Vein endothelial cell (primary cell): ENCODE results near the gene WIPF2.

DNA sequence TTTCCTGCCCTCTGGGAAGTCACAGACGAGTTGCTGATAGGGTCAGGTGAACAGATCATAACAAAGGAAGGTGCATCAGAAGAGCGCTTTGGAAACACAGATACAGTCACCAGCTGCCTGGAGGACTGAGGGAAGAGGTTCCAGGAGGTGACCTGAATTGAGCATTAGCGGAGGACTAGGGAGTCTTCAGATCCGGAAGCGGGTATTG lies 1.1 kb downstream of the GSDMA start:
- CAGE, long polyA plus RNA, result no peak

DNA sequence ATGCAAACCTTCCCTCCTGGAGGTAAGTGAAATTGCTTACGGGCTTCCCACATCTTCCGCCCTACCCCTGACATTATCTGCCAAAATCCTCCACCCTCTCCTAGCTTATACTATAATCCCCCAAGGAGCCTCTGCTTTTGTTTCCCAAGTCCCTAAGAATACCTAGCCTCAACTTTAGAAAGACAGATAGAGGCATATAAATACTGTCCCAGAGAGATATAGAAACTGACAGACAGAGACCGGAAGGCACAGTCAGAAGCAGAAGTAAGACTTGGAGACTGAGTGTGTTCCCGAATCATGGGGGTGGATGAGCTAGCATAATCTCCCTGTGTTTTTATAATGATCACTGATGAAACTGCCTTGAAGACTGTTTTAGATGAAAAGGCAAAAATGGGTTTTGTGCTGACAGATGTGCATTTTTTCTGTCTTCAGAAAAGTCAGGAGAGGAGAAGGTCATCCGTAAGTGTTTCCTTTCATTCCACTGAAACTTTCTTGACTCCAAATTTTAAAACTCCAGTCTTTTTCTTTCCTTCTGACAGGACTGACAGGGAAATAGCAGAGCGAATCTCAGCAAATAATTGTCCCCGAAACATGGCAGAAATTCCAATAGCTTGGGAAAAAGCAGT lies 8.3 kb upstream of the PSMD3 start:
- CAGE, long polyA plus RNA, result no peak

- CAGE, long polyA plus RNA, result no peak
These were observed 789 bp upstream of the PSMD3 start for GRCh38 chr17:39979863-39980172.

DNA sequence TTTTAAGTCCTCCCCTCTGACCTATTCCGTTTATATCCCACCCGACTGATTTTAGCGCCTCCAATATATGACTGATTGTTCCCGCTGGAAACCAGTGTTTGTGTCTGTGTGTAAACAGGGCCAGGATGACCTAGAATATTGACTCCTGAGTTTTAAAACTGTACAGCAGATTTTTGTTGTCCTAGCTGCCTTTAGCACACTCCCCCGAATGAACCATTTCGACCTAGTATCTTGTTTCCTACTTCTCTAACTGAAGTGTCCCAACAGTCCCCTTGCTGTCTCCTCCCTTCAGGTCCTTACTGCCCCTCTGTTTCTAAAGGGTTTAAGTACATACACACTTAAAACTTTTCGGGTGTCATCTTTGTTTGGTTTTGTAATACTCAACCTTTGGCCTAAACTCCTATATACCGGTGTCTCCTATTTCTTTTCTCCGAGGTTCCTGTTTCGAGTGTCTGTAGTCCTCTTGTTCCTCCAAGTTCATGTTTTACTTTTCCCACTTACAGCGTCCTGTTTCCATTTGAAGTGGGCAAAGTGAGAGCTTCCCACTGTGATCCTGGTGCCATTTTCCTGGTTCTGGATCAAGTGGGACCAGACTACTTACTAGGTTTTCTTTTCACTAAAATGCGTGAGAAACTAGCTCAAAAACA lies 980 bp downstream of the PSMD3 start:
- CAGE, long polyA plus RNA, result no peak

GRCh38 chr17:39992907-39993529 lies 12.4 kb downstream of the PSMD3 start:
- CAGE, long polyA plus RNA, result no peak

DNA sequence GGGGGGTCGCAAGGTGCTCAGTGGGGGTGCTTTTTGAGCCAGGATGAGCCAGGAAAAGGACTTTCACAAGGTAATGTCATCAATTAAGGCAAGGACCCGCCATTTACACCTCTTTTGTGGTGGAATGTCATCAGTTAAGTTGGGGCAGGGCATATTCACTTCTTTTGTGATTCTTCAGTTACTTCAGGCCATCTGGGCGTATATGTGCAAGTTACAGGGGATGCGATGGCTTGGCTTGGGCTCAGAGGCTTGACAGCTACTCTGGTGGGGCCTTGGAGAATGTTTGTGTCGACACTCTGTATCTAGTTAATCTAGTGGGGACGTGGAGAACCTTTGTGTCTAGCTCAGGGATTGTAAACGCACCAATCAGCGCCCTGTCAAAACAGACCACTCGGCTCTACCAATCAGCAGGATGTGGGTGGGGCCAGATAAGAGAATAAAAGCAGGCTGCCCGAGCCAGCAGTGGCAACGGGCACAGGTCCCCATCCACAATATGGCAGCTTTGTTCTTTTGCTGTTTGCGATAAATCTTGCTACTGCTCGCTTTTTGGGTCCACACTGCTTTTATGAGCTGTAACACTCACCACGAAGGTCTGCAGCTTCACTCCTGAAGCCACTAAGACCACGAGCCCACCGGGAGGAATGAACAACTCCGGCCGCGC lies 3.2 kb upstream of the CSF3 start:
- CAGE, long polyA plus RNA, result no peak

DNA sequence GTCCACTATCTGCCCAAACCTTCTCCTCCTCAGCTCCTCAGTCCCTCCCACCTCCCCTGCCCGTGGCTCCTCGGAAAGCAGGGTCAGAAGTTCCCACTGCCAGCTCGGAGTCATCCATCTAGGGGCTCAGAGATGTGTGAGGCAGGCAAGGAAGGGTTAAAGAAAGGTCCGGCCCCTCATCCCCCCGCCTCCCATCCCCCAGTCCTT lies 3.2 kb downstream of the CSF3 start:
- CAGE, long polyA plus RNA, result no peak

DNA sequence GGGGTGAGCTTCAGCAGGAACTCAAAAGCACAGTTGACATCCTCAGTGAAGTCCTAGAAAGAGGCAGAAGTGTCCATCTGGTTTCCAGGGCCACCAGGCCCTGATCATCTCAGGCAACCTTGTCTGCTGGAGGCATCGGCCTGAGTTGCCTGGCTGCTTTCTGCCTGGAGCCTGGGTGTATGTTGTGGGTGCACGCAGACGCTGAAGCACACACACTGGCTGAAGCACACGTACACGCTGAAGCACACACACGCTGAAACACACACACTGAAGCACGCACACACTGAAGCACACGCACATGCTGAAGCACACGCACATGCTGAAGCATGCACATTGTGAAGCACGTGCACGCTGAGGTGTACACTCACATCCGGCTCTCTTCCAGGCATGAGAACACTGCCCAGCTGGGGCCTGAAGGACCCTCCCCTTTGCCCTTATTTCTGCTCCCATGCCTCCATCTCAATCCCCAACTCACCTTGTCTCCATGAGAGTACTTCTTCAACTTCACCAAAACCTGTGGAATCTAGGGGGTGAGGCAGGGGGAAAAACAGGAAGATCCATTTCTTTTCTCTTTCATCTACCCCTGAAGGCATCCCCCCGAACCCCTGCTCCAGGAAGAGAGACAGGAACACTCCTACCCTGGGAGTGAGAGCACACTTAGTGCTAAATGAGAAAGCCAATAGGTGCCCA lies 16.5 kb downstream of the CSF3 start:
- CAGE, long polyA plus RNA, result no peak

GRCh38 chr17:40036716-40036943 lies 17.6 kb downstream of the MED24 start:
- CAGE, long polyA plus RNA, result no peak

DNA sequence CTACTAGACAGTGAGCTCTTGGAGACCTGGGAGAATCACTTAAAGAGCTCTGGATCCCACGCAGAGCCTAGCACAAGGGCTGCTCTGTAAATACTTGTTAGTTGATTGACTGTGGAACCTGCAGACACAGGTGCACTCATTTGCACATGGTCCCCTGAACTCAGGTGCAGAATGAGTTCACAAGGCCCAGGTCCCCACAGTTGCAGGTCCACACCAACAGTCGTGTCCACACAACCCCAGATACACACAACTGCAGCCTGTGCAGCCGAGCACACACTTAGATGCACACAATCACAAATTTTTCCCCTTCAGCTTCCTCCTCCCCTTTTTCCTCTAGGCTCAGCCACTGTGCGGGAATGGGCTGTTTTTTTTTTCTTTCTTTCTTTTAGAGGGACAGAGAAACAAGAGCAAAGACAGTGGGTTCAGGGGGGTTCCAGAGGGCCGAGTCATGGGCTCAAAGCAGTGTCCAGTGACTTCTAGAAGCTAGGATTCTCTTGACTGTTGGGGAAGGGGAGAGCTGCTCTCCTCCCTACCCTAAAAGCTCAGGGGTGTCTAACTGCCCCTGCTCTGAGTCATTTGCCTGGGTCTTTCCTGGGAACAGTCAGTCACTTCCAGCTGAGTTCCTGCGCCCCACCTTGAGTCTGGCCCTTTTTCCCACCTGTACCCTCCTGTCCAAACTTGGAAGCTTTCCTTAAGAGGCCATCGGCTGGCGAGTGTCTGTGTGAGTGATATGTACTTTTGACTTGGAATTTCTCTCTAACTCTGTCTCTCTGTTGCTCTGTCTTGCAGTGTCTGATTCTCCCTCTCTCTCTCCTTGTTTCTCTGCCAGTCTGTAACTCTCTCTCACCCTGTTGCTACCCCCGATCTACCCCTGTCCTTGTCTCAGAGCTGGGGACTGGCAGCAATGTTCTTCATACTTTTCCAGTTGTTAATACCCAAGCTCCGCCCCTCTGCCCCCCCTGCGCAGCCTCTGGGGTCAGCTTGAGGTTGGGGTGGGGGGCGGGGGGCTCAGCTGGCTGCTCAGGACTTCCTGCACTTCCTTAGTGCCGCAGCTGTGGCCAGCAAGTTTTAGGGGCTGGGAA lies 2.3 kb downstream of the THRA start:
- CAGE, long polyA plus RNA, result no peak

GRCh38 chr17:40074183-40074847 lies 11.6 kb downstream of the THRA start:
- CAGE, long polyA plus RNA, result no peak

DNA sequence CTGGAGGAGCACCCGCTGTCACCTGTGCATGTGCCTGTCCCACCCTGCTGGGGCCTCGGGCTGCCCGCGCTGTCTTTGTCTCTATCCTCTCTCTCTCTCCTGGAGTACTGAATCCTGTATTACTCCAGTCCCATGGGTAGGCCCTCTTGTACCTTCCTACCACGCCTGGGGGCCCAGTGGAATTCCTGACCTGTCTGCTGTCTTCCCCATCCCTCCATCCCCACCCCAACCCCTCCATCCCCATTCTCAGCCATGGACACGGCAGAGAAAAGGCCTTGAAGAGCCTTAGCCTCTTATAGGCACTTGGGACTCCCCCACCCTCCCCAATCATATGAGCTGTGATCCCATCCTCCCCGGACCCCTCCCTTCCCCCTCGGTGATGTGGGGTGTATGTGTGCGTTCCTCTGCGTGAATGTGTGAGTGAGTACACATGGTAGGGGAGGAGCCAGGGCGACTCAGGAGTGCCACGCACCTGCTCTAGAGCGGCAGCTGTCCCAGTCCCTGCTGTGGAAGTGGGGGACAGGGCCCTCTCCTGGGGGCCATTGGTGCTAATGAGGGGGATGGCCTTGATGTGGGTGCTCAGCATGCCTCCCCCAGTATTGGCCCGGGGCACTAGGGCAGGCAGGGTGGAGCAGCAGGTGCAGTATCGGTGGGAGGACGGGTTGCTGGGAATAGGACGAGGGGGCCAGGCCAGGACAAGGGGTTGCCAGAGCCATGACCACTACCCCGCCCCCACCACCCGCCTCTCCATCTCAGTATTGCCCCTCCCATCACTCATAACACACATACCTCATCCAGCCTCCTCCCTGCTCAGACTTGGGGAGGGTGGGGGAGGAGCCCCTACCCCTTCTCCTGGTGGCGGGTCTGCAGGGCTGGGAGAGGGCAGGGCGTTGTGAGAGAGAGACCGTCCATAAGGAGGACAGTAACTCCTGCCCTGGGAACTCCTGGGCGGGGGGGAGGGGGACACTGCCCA lies 8.7 kb downstream of the NR1D1 start:
- CAGE, long polyA plus RNA, result no peak

DNA sequence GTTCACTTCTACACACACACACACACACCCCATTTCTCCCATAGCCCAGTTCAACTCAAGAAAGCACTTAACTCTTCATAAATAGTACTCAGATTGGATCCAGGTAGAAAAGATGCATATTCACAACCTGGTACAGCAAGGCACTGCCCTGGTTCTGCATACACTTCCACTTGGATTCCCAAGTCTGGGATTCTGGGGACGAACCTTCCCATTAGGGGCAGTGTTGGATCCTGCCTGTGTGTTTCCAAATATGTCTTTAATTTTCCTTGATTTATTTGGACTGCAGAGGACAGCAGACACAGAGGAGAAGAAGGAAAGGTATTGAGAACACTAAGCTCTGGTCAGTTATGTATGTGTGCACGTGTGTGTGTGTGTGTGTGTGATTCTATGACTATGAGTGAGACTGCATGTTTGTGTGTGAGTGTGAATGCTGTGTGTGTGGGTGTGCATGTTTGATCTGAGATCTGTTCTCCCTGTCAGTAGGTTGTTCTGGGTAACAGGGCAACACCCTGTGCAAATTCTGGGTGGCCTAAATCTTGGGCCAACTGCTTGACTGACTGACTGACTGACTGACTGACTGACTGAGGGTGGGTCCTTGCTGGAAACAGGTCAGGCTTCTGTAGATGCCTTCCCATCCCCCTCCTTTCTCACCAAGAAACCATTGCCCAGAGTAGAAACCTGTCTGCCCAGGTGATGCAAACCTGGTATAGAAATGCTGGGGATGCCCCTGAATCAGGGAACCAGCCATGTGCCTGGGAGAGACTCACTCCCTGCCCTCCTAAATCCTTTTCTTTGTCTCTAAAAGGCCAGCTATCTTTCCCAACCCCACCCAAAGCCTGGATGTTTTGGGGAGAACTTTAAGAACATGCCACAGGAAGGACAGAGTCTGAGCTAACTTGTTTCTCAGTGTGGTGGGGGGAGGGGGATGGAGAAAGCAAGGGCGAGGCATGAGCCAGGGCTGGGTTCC lies 4.2 kb upstream of the NR1D1 start:
- CAGE, long polyA plus RNA, result no peak

- CAGE, long polyA plus RNA, result no peak
These were observed 241 bp upstream of the MSL1 start for GRCh38 chr17:40121694-40121765.

- CAGE, long polyA plus RNA, result no peak
These were observed 8.6 kb upstream of the CASC3 start for GRCh38 chr17:40131628-40132337.

DNA sequence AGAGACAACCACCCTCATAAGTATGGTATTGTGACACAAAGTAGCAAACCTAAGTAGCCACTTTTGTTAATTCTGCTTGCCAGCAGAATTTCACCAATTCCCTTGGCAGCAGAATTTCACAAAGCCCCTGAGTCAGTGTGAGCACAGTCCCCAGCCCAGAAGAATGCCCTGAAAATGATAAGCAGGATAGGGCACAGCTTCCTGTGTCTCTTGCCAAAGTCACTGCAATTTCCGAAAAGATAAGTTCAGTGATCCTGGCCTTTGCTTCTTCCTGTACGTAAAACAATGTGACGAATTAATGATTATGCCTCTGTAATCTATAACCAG lies 16.0 kb upstream of the WIPF2 start:
- CAGE, long polyA plus RNA, result no peak

DNA sequence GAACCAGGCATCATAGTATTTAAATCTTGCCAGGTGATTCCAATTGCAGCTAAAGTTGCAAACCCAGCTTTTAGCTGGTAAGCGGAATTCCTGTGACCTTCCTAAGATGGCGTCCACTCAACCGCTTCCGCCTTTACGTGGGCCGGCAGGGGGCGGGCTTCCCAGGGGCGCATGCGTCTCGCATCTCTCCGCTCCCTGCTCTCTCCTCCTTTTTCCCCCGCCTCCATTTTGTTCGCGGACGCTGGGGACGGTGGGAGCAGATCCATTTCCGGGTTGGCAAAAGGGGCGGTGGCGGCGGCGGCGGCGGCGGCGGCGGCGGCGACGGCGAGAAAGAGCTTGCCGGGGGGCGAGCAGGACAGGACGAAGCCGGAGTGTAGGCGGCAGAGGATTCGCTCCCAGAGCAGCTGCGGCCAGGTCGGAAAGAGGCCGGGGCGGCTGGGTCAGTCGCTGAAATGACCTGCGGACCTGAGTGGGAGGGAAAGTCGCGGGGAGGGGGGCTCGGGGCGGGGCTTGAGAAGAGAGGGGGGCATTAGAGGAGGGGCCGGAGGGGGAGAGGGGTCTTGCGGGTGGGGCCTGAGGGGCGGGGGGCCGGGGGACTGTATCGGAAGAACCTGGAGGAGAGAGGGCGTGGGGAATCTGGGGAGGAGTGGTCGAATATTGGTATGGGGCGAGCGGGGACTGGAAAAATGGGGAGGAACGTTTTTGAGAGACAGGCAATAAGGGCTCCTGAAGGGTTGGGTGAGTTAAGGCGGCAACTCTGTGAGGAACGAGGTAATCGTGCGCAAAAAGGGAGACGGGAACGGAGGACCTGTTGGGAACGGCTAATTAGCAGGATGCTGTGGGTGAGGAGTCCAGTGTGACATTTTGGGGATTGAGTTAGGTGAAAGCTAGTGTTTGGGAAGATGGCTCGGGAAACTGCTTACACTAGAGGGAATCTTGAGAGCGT lies at the start of gene WIPF2:
Gene WIPF2 (plus strand): TSS at position 226 of the 946 bp plus-strand sequence.
- CAGE, long polyA plus RNA, result no peak

DNA sequence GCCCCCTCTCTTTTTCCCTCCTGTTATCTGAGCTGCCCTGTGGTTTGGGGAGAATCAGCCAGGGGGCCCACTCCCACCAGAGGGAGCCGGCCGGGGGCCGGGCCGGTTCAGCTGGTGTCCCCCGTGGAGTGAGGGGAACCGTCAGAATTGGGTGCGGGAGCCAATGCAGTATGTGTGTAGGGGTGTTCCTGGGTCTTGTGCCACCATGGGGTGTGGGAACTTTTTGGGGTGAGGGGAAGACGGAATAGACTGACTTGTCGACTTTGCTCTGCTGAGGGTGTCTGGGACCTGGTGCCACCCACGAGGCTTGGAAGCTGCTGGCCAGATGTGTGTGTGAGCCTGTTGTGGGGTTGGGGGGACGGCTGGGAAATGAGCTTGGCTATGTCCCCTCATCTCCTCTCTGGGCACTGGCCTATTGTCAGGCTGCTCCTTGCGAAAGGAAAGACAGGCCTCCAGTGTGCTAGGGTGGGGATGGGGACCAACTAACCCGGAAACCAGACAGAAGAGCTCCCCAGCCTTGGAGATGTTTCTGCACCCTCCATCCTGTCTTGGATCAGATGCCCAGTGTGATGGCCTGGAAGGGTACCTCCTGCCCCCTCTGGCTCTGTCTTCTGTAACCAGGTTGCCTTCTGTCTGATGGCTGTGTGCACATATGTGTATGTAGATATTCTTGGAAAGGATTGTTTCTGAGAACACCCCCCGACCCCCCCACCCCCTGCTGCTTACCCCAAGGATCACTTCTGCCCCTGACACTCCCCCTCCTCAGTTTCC lies 10.0 kb downstream of the RARA start:
- CAGE, long polyA plus RNA, result no peak

DNA sequence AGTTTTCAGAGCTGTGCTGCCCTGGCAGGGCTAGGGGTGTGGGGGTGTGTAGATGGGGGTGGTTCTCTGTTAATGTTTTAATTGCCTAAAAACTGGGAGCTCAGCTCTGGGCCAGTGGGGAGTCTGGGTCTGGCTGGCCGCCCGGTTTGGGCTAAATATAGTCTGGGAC lies 12.9 kb downstream of the RARA start:
- CAGE, long polyA plus RNA, result no peak

GRCh38 chr17:40327234-40328177 lies 18.5 kb downstream of the RARA start:
- CAGE, long polyA plus RNA, result no peak